GM12891 (cell line): ENCODE measurements around a stretch of chr11.

GRCh38 chr11:134761920-134763002 lies 350.2 kb upstream of the B3GAT1 start:
- RRBS, result 44% methylated on average over 15 of the region's 79 CpGs